GM23248 (cell line): ENCODE results near the gene TNFSF13B.

DNA sequence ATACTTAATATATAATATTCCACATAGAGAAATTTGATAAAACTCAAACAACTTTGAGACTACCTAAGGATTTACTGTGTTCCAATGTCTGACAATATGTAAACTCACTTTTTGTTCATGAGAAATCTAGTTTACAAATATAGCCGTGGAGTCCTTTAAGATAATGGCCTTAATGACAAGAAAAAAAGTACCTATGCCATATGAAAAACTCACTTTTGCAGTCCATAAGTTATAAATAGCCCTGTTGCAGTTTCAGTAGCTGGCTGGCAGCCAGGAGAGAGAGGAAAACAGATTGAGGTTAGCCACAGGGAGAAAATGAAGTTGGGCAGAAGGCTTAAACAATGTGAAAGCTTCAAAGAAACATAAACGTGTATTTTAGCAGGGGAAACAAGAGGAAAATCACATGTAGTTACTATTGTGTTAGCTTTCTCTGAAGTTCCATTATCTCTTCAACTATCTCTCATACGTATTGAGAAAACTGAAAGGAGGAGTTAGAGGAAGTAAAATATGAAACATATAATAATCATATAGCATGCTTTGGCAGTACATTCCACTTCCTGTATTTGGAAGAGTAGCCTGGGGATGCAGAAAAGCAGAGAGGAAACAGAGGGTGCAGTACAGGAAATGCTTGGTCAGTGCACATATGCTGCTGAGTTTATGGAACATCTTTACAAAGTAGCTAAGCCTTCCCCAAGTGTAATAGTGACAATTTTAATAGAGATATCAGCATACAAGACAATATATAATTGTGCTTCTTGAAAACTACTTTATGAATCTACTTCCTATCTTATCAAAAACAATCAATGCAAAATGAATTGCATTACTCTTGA, 481.5 kb upstream of the DAOA start:
- RAMPAGE, long total RNA, result no peak

DNA sequence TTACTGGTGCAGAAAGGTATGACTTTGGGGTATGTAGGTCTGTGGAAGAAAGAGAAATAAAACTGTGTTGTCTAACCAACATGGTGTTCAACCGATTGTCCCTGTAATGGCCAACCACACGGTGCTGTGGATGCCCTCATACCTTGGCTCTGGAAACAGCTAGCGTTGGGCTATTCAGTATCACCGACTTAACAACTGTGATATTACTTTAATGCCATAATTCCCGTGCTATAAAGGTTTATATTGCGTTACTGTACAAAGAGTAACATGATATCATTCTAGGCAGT, 448.3 kb downstream of the EFNB2 start:
- RAMPAGE, long total RNA, result no peak

GRCh38 chr13:106100641-106101070, 434.8 kb downstream of the EFNB2 start:
- RAMPAGE, long total RNA, result no peak

DNA sequence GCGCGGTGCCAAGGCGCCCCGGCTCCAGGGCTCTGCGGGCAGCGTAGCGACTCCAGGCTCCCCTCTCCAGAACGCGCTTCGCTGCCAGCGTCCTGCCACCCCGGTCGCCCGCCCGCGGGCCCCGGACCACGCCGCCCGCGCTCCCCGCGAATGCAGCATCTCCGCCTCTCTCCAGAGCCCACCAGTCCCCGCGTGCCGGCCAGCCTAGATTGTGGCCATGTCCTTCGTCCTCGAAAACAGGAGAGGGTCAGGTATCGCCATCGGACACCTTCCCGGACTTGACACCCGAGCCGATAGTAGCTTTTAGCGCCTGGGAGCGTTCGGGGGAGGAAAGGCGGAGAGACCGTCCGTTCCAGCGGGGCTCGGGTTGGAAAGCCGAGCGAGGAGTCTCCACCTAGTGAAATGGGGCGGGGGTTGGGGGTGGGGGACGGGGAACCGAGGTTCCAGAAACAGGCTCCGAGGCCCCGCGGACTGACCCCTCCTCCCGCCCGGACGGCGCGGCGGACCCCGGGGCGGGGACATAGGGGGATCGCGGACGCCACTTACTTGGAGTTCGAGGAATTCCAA, 1.1 kb downstream of the EFNB2 start:
- RAMPAGE, long total RNA, result no peak

GRCh38 chr13:106550768-106551417, 15.4 kb upstream of the EFNB2 start:
- RAMPAGE, long total RNA, result no peak

GRCh38 chr13:106617369-106618034, 49.6 kb upstream of the ARGLU1 start:
- RAMPAGE, long total RNA, result no peak

- RAMPAGE, long total RNA, result no peak
Measured at GRCh38 chr13:106649359-106650001, 81.5 kb upstream of the ARGLU1 start.

GRCh38 chr13:106867184-106867797, 299.4 kb upstream of the ARGLU1 start:
- RAMPAGE, long total RNA, result no peak

DNA sequence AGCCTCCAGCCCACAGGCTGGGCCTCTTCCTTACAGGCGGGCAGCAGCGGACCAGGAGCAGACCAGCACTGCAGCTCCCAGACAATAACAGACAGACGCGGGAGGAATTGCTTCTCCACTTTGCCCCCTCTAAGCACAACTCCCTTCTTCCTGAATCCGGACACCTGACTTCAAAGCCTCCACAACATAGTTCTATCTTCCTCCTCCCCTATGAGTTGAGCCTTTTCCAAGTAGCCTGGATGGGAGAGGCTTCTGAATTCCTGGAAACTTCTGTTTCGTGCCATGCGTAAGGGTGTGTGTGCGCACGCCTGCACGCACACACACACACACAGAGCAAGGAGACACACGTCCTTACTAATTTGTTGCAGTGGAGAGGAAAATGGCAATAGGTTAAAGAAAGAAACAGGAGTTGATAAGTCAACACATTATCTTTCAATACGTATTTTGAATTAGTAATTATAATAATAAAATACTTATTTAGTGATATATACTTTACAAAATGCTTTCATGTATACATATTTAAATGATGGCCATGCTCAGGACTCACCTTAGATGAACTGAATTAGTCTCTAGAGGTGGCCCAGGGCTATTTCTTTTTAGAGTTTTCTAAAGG, 338.0 kb upstream of the ARGLU1 start:
- RAMPAGE, long total RNA, result no peak

DNA sequence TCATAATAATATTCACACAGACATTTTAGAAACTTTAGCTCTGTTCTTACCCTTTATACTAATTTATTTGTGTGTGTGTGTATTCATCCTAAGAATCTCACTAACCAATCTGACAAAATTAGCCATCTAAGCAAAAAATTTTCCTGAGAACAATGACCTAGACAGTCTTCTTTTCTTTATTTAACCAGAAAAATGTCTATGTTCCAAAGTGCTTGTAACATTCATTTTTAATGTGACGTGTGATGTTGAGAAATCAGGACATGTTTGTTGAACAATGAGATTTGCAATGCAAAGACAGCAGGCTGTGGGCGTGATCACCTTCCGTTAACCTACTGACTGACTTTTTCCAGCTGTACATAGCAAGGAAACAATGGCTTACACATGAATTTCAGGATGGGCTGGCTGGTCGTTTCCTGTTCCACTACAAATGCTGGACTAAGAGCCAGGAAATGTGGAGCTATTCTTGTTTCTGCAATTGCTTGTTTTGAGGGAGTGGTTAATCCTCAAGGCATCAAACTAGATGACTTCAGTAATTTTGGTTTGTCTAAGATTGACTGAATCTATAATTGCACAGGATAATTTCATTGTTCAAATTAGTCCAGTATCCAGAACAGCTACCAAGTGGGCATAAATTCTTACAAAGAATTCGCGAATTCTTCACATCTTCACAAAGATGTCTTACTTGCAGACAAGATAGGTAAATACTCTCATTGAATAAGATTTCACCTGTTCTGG, 634.7 kb upstream of the ARGLU1 start:
- RAMPAGE, long total RNA, result no peak

DNA sequence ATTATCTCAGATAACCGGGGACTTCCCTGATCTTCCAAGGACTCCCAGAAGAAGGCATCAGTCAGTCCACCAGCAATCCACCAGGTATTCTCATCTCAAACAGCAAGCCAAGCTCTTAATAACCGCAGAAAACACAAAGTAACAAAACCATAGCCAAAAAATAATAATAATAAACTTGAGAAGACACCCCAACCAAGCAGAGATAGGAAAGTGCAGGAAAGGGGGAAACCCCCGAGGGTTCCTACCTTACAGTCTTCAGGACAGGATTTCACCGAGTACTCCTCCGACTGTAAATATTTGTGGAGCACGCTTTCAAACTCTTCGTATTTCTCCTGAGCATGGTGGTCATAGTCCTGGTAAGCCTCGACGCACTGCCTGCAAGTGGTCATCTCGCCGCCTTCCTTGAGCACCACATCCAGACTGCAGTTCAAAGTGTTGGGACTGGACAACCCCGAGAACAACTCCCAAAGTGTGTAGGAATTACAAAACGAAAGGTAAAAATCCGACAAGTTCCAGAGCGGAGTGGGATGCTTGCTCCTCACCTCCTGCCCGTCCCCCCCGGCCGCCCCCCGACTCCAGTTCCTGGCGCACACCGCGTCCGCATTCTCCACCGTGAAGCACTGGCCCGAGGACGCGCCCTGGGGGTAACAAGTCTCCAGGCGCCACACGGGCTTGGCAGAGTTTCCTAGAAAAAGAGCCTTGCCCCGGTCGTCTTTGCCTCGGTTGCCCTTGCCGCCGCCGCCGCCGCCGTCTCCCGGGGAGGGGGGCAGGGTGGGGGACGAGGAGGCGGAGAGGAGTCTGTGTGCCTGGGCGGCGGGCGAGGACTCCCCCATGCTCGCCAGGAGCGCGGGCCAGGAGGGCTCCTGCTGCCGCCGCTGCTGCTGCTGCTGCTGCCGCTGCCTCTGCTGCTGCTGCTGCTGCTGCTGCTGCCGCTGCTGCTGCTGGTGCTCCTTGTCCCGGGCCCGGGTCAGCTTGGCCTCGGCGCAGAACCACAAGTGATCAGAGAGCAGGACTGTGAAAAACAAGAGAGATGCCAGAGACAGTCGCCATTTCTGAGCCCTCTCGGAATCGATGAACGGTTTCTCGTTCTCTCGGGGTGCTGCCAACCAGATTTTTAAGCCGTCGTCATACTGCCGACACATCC, 1.5 kb downstream of the NALF1 start:
- RAMPAGE, long total RNA, result no peak

DNA sequence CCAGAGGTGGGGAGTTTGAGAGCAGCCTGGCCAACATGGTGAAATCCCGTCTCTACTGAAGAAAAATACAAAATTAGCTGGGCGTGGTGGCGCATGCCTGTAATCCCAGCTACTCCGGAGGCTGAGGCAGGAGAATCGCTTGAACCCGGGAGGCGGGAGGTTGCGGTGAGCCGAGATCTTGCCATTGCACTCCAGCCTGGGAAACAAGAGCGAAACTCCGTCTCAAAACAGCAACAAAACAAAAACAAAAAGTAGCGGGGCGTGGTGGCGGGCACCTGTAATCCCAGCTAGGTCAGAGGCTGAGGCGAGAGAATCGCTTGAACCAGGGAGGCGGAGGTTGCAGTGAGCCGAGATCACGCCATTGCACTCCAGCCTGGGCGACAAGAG, 902 bp upstream of the ABHD13 start:
- RAMPAGE, long total RNA, result no peak

GRCh38 chr13:108269381-108270631, at the start of gene TNFSF13B:
Gene TNFSF13B, plus strand, starts transcription at chr13:108269718.
- RAMPAGE, long total RNA, result no peak

DNA sequence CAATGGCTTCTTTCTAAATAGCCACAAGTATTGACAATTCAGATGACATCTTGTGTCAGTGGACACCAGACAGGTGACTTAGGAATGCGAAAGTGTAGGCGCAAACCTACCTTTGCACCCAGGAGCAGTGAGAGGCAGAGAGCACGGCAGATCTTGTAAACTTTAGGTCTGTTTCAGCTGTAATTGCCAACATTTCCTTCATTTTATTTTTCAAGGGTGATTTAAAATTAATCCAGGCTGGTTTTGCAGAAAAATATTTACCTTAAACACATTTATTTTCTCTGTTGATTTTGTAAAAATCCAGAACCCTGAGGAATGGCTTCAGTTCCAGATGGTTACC, 34.8 kb downstream of the TNFSF13B start:
- RAMPAGE, long total RNA, result no peak

DNA sequence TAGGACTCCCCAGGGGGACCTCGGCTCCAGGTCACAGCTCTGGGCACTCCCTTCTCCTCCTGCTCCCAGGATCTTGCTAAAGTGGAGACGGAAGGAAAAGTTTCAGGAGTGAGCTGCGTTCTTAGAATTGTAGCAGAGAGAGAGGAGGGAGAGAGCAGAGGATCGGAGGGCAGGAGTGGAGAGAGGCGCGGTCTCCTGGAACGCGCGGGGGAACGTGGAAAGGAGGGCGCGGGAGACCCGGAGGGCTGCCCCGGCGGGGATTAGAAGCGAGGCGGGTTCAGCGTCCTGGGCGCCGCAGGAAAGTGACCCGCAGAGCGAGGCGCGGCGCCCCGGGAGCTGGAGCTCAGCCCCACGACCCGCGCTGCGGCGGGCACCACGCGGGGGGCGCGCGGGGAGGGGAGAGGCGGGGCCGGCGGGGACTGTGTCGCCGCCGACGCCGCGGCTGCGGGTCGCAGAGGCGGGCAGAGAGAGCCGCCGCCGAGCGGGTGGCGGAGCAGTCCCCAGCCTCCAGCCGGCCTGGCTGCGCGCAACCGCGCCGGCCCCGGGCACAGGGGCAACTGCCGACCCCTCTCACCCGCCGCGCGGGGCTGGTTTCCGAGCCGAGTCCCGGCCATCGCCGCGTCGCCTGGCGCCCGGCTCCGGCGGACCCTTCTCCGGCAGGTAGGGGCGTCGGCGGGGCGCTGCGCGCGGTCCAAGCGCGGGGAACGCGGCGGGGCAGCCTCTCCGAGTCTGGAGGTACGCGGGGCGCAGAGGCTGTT, 134.0 kb upstream of the MYO16 start:
- RAMPAGE, long total RNA, result no peak

DNA sequence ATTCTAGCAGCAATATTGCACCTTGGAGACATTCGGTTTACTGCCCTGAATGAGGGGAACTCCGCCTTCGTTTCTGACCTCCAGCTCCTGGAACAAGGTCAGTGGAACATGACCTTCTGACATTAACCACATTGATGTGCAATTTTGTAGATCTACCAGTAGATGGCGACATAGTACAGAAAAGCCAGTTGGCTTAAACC, 332.0 kb downstream of the MYO16 start:
- RAMPAGE, long total RNA, result no peak

GRCh38 chr13:109402914-109403383, 383.4 kb downstream of the IRS2 start:
- RAMPAGE, long total RNA, result no peak

- RAMPAGE, long total RNA, result no peak
Measured at GRCh38 chr13:109651748-109652521, 134.4 kb downstream of the IRS2 start.

- RAMPAGE, long total RNA, result no peak
Measured at GRCh38 chr13:109715844-109716503, 70.4 kb downstream of the IRS2 start.

DNA sequence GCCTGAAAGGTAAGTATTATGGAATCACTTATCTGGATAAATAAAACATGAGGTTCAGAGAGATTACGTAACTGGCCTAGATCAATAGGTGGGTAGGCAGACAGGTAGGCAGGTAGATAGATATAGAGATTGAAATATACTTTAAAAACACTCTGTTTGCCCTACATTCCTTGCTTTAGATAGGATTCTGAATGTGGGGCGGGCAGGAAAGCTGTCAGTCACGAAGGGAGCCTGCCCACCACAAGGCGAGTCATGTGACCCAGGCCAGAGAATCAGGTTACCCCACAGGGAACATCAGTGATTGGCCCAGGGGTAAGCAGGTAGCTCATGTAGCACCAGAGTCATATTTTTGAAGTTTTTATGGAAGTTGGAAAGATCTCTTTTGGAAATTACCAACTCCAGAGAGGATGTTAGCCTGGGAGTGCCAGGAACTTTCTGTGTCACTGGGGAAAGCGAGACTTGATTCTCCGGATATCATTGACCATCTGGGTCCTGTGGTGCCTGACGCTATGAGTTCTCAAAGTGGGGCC, 60.4 kb downstream of the IRS2 start:
- RAMPAGE, long total RNA, result no peak